Gallbladder (tissue), 1 donor: Measurements from ENCODE around the genes NCBP2 and NCBP2AS2.

- PRO-cap = no peak
These were observed 8.8 kb downstream of the ZDHHC19 start for GRCh38 chr3:196202206-196203034.

- PRO-cap = no peak
These were observed 14.6 kb downstream of the PCYT1A start for GRCh38 chr3:196272758-196273588.

GRCh38 chr3:196274560-196275012 is 12.9 kb downstream of the PCYT1A start:
- PRO-cap = bidirectional peak, plus-strand start at chr3:196274890, minus-strand start at chr3:196274739

GRCh38 chr3:196355493-196356221 is 17.5 kb upstream of the TM4SF19 start:
- PRO-cap = no peak

DNA sequence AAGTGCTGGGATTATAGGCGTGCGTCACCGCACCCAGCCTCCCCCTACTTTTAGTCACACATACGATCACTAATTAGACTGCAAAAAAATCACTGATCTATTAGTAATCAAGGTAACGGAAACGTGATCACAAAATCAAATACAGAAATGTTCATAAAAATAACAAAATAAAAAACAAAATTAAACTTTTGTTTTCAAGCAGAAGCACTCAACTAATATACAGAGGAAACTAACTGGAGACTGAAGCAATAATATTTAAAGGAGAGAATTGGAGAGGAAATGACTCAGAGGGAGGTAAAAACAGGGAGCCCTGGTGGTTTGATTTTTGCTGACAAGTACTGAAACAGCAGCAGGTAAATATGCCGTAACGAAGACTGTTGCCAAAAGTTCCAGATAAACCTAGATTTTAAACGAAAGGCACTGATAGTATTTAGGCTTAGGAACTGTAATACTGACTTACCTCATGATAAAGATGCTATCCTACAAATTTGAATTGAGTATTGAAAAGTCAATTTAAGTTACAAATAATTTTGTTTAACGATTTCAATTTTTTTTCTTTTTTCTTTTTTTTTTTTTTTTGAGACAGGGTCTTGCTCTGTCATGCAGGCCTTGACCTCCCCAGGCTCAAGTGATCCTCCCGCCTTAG is 4.4 kb downstream of the WDR53 start:
- PRO-cap = no peak

GRCh38 chr3:196619230-196619489 is 20.3 kb upstream of the NRROS start:
- PRO-cap = no peak

- PRO-cap = no peak
These were observed 15.5 kb upstream of the NRROS start for GRCh38 chr3:196624094-196624281.

GRCh38 chr3:196640836-196641250 is 1.3 kb downstream of the NRROS start:
- PRO-cap = no peak

DNA sequence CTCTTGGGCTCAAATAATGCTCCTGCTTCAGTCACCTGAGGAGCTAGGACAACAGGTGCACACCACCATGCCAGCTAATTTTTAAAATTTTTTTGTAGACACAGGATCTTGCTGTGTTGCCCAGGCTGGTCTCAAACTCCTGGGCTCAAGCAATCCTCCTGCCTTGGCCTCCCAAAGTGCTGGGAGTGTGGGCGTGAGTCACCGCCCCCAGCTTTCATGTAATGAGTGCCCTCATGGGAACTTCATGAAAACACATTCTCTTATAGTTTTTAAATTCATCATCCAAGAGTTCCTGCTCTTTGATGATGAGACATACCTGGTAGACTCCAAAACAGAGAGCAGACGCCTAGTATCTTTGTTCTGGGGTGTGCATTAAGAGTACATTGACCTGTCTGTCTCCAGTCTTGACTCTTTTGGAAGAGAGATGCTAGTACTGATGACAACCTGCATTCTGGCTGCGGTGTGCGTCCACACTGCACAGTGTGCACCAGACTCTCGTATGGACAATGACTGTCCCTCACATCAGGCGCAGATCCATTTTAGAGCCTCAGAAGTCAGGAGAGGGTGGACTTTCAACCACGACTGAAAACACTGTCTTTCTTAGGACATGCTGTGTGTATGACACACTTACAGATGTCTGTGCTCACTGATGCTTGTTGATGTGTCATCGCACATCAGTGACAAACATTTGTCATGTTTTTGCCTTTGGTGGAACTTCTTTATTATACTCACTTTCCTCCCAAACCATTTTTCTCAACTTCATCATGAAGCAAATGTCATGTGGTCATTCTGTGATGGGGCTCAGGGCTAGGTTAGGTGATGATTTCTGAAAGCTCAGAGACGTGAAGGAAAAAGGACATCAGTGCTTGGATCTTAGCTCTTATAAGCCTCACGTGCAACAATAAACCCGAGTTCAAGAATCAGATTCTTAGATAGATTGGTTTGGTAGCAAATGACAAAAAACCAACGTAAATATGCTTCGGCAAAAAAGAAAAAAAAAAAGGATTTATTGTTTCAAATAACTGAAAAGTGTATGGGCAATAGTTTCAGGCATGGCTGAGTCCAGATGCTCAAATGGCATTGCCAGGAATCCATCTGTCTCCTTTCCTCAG is 2.2 kb downstream of the NRROS start:
- PRO-cap = no peak

GRCh38 chr3:196650714-196651470 is 11.4 kb downstream of the NRROS start:
- PRO-cap = no peak

GRCh38 chr3:196665878-196666561 is 26.5 kb downstream of the NRROS start:
- PRO-cap = no peak

DNA sequence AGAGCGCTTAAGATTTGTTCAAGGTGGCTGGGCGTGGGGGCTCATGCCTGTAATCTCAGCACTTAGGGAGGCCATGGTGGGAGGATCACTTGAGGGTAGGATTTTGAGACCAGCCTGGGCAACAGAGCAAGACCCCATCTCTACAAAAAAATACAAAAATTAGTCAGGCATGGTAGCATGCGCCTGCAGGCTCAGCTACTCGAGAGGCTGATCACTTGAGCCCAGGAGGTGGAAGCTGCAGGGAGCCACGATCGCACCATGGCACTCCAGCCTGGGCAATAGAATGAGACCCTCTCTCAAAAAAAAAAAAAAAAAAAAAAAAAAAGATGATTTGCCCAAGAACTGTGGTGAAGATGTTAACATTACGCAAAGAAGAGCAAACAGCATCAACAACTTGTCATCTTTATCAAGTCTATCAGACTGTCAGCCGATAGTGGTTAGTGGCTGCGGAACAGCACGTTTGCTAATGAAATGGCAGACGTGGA is 27.7 kb downstream of the NRROS start:
- PRO-cap = no peak

- PRO-cap = bidirectional peak, plus-strand start at chr3:196740991, minus-strand start at chr3:196740865; bidirectional peak, plus-strand start at chr3:196741378, minus-strand start at chr3:196741203
These were observed 1.2 kb downstream of the PAK2 start for GRCh38 chr3:196740828-196741334.

- PRO-cap = no peak
These were observed 53.3 kb downstream of the PAK2 start for GRCh38 chr3:196792507-196793769.

- PRO-cap = bidirectional peak, plus-strand start at chr3:196942676, minus-strand start at chr3:196942433
These were observed at the start of gene NCBP2 for GRCh38 chr3:196942266-196942624. Gene NCBP2, minus strand, starts transcription at chr3:196942528.

- PRO-cap = bidirectional peak, plus-strand start at chr3:196942676, minus-strand start at chr3:196942433
These were observed at the start of gene NCBP2AS2 for GRCh38 chr3:196942625-196942733. Gene NCBP2AS2, plus strand, starts transcription at chr3:196942674.

DNA sequence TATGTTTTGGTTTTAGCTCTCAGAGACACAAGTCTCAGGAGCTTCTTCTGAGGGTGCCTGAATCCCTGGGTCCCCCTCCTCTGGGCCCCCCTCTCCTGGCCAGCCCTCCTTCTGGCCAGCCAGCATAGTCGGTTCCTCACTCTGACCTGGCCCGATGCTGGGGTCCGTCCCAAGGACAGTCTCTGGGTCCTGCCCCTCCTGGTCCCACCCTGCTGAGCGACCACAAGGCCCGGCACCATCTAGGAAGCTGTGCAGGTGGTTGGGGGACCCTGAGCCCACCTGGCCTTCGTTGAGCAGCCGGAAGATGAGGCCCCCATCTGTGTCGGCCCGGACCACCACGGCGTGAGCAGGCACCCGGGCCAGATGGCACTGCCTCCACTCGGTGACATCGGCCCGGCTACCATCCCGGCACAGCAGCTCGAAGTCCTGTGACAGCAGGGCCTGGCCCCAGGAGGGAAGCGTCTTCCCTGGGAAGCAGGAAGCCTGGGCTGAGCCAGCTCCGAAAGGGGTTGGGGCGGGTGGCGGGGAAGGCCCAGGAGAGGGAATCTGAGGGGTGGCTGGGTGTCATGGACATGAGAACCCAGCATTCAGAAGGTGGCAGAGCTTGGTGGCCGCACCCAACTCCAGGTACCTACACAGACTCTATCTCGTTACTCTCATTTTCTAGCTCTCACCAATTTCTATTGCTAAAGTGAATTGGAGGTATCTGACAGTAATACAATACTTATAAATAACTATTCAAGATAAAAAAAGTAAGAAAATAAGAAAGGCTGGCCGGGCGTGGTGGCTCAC is 12.6 kb downstream of the MELTF start:
- PRO-cap = no peak

DNA sequence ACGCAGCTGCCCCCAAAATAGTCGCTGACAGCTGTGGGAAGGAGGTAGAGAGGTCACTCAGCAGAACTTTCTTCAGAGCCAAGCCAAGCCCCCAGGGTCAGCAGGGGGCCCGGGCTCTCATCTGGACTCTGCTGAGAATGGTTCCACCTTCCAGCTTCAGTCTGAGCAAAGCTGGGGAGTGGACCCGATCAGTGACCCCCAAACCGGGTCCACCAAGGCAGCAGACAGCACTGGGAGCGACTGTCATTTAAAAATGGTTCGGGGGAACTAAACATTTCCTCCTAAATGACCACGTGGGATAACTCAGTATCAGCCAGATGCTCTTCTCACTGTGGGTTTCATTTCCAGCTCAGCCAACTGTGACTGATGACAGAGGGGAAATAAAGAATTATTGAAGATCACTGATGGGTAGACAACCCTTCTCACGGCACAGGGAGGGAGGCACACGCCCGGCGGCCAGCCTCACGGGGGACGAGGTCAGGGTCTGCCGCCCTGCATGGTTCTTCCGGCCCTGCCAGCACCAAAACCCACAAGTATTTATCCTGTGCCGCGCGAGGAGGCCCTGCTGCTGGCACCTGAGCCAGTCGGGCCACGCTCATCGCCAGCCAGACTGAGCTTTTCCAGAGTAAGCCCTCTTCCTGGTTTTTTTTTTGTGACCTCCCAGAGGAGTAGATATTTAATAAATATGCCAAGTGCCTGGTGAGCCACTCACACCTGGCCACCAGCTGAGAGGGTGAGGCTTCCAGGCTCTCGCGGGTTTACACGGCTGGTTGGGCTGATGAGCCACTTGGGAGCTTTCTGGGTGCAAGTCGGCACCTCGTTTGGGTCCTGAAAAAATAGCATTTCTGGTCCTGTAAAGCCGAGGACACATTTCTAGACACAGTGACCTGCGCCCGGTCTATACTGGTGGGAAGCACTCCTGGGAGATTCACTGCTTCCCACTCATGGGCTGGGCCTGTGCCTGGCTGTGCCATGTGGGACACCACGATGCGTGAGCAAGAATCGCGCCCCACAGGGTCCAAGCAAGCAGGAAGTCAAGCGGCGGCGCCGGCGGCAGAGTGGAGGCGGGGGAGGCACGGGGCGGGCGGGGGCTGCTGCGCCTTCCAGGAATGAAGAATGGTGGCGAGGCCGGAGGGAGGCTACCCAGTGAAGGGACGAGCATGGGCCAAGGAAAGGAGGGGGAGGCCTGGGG is 6.1 kb downstream of the MELTF start:
- PRO-cap = no peak

DNA sequence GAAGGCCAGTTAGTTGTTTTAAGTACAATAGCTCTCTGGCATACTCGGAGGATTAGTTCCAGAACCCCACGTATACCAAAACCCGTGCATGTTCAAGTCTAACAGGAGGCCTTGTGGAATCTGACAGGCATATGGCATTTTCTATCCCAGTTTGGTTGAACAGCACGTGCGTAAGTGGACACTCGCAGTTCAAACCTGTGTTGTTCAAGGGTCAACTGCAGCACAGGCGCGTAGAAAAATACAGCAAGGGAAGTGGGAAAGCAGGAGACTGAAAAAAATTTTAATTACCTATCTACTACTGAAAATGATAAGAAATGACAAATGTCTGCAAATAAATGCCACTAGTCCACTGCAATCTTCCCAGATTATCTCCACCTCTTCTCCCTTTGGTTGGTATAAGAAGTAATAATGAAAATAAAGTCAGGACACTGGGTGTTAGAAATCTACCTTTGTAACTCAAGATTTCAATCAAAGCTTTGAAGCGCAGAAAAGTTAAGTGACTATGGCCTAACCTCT is 70.3 kb upstream of the MELTF start:
- PRO-cap = no peak

DNA sequence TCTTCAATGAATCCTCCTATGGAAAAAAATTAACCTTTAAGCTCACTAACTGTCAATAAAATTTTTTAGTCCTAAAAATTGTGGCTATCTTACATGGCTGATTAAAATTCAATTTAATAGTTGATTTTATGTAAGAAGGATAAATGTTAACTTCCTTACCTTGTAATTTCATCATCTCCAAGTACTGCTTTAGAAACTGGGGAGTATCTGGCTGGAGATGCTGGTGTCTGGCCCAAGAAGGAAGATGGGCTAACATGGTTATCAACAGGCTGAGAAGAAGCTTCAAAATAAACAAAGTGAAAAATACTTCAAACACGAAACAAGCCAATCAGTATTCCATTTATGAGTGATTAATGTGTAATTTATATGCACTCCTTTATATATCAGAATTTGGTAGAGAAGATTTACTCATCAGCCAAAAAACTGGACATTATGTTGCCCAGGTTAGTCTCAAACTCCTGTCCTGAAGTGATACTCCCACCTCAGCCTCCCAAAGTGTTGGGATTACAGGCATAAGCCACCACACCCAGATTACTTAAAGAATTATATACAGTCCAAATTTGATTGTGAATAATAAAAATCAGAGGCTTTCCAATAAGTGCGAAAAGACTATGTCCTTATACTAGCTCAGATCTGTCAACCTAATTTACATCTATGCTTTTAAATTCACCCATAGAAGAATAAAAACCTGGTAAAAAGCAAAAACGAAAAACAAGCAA is 89.8 kb upstream of the MELTF start:
- PRO-cap = no peak